ENCODE data around the genes TIFAB and WNT8A.

GRCh38 chr5:135246666-135247361 lies 152.2 kb downstream of the MACROH2A1 start:
- PRO-cap: bidirectional peak, plus-strand start at chr5:135247131, minus-strand start at chr5:135246796
- RAMPAGE, long total RNA, 4 experiments: no peak in any of the 4 experiments

DNA sequence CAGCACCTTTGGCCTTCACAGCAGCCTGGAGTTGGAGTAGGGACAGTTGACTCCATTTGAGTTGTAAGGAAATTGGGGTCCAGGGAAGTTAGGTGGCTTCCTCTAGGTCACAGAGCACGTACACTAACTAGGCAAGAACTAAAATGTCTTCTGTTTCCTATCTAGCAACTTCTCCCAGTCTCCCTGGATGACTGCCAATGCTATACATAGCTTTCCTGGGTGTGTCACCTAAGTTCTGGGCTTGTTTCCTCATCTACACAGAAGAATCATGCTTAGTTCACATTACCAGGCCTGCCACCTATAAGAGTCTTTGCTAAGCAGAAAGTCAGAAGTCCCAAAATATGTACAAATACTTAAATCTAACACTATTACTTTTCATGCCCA lies 12.1 kb downstream of the MACROH2A1 start:
- PRO-cap: bidirectional peak, plus-strand start at position 275 of the sequence, minus-strand start at position 133 of the sequence
- RAMPAGE, long total RNA, 4 experiments: no peak in any of the 4 experiments

- PRO-cap: no peak
- RAMPAGE, long total RNA, 4 experiments: no peak in any of the 4 experiments
These were observed at the start of gene TIFAB for GRCh38 chr5:135452076-135452469. TSS of gene TIFAB (minus strand) at chr5:135452351.

DNA sequence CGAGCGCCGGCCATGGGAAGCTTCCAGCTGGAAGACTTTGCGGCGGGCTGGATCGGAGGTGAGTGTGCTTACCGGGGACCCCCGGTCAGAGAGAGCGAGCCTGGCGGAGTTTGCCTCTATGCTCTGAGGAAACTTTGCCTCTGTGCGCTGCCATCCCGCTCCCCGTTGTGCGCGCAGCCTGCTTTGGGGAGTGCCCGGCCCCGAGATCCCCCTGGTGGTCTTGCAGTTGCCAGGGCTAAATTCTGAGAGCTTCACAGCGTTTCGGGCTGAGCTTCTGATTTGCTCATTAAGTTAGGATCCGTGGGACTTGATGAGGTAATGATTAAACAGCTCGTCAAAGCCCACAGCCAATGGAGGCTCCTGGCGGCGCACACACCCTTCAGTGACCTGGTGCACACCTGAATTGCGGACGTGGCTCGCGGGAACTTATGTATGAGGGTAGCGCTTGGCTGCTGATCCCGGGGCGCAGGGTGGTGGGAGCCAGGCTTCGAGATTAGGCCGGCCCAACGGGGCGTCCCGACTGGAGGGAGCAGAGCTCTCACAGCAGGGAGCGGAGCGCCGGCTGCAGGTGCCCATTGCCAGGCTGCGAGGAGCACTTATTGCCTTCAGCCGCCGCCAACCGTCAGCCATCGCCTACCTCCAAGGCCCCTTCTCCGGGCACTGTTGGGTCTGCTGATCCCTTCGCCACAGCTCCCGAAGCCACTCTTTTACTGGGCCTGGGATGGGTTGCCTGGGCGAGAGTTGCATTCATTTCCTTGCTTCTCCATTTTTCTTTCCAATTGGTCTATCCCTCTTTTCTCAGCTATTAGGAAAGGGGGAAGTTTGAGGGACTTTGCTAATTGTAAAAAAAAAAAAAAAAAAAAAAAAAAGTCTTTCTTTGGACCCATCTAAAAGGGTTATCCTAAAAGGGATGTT lies 630 bp downstream of the SLC25A48 start:
- PRO-cap: bidirectional peak, plus-strand start at position 402 of the sequence, minus-strand start at position 281 of the sequence
- RAMPAGE, long total RNA, 4 experiments: no peak in any of the 4 experiments

GRCh38 chr5:135976246-135976650 lies 21.5 kb upstream of the LECT2 start:
- PRO-cap: no peak
- RAMPAGE, long total RNA, 4 experiments: no peak in any of the 4 experiments

DNA sequence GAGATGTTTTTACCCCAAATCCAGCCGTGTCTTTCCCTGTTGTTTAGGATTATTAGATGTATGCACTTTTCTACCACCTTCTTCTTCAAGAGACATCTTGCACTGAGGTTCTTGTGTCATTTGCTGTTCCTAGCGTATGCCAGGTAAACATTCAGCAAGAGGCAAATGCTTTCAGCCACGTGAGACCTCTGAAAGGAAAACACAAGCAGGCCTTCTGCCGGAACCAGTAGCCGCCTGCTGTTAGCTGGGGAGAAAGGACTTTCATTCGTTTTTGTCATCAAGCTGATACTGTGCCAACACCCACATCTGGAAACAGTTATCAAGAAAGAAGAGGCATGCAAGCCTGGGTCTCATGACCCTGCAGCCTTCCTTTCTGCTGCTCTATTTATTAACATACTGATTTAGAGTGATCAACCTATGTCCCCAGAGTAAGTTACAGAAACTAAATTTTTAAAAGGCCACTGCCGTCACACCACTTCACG lies 9.4 kb upstream of the TGFBI start:
- PRO-cap: no peak
- RAMPAGE, long total RNA, 4 experiments: no peak in any of the 4 experiments

- PRO-cap: no peak
- RAMPAGE, long total RNA, 4 experiments: no peak in any of the 4 experiments
These were observed 8.2 kb upstream of the TGFBI start for GRCh38 chr5:136020547-136021115.

DNA sequence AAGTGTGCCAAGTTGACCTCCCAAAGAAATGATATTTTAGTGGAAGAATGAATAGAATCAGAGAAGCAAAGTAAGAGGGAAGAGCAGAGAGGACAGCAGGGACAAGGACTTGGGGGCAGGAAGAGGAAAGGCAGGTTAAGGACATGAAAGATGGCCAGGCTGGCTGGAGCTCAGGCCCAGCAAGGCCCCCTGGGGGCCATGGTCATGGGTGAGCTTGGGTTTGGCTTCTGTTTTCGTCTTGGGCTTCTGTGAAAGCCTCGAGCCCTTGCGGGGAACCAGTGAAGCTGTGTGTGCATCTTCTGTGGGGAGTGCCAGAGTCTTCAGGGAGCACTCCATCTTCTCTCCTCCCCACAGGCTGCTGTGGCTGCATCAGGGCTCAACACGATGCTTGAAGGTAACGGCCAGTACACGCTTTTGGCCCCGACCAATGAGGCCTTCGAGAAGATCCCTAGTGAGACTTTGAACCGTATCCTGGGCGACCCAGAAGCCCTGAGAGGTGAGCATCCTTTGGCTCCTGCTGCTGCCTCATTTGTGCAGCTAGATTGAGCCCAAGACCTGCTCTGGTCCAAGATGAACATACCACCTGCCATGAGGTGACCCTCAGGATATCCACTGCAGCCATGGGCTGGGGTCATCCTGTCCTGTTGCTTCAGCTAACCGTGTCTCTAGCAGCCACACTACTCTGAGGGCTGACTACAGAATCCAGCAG lies 20.5 kb downstream of the TGFBI start:
- PRO-cap: no peak
- RAMPAGE, long total RNA, 4 experiments: no peak in any of the 4 experiments

DNA sequence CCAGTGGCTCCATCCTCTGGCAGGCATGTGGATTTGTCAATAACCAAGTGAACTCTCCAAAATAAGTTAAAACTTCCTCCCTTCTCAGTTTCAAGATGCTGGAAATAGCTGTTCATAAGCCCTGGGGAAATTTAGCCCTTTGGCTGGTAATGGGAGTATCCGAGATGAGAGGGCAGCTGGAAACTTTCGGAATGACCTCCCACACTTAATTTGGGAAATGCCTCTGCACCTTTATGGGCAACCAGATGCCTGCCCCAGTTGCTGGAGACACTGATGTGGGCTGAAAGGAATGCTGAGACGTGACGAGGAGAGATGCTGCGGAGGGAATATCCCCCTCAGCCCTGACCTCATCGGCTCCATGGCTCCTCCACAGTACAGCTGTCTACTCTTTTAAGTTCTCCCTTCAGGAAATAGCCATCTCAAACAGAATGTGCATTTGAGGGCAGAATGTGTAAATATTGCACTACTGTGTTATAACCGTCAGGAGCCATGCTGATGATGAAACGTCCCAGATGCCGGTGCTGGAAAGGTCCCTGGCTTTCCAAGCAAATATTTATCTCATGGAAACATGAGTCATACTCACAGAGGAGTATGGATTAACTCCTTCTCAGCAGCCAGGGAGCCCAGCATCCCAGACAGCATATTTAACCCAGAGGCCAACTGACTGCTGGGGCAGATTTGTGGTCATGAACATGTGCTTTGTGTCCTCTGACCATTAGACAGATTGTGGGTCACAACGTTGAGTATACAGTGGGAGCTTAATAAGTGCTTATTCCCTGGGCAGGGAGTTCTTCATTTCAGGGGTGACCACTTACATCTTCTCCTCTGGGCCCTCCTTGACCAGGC lies 29.6 kb downstream of the TGFBI start:
- PRO-cap: no peak
- RAMPAGE, long total RNA, 4 experiments: no peak in any of the 4 experiments

DNA sequence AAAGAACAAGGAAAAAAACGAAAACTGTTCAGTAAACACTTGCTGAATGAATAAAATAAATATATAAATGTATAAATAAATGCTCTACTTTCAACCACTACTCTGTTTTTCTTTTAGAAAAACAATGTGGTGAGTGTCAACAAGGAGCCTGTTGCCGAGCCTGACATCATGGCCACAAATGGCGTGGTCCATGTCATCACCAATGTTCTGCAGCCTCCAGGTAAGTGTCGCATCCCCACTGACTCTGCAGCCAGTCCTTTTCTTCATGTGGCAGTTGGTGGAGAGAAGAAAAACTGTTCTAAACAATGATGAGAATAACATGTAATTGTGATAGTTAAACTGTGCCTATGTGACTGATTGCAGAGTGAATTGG lies 31.9 kb downstream of the TGFBI start:
- PRO-cap: no peak
- RAMPAGE, long total RNA, 4 experiments: no peak in any of the 4 experiments

GRCh38 chr5:136181187-136181739 lies 11.7 kb downstream of the SMIM32 start:
- PRO-cap: no peak
- RAMPAGE, long total RNA, 4 experiments: no peak in any of the 4 experiments

GRCh38 chr5:136191392-136192858 lies 1.0 kb downstream of the SMIM32 start:
- PRO-cap: no peak
- RAMPAGE, long total RNA, 4 experiments: no peak in any of the 4 experiments

DNA sequence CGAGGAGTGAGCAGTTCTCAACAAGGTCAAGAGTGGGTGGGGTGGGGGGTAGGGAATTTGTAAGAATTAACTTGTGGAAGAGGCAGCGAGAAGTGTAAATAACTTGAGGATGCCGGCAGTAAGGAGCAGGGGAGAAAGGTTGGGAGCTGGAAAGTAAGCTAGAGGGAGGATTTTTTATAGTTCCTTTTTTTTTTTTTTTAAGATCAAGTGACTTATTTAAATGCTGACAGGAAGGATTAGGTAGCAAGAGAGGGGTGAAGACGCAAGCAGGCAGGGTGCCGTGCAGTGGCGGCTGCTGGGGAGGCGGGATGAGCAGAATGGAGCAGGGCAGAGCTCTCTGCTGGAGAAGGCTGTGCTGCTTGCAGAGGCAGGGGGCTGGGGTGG lies 35.3 kb upstream of the SMIM32 start:
- PRO-cap: no peak
- RAMPAGE, long total RNA, 4 experiments: no peak in any of the 4 experiments

DNA sequence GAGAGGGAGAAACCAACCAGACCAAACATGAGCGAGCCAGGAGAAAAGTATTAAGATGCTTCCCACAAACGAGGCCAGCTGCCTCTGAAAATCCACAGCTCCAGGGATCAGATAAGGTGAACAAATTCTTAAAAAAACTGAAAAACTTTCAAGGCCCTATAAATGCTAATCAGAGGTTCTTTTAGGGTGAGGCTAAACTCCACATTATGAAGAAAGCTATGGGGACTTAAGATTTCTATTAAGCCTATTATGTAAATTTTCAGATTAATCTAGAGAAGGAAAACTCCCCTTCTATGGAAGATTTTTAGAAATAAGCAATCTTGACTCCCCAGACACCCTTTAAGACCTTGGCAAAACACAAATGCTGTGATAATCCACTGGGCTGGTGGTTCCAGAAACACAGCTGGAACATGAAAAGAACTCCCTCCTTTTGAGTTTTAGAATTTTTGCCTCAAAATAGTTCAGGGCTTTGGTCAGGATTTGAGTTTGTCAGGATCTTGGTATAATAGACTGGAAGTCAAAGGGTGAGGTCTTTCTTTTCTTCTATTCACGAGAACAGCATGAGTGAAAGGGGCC lies 238.1 kb downstream of the SPOCK1 start:
- PRO-cap: no peak
- RAMPAGE, long total RNA, 4 experiments: no peak in any of the 4 experiments

GRCh38 chr5:137300327-137300838 lies 198.7 kb downstream of the SPOCK1 start:
- PRO-cap: no peak
- RAMPAGE, long total RNA, 4 experiments: no peak in any of the 4 experiments

DNA sequence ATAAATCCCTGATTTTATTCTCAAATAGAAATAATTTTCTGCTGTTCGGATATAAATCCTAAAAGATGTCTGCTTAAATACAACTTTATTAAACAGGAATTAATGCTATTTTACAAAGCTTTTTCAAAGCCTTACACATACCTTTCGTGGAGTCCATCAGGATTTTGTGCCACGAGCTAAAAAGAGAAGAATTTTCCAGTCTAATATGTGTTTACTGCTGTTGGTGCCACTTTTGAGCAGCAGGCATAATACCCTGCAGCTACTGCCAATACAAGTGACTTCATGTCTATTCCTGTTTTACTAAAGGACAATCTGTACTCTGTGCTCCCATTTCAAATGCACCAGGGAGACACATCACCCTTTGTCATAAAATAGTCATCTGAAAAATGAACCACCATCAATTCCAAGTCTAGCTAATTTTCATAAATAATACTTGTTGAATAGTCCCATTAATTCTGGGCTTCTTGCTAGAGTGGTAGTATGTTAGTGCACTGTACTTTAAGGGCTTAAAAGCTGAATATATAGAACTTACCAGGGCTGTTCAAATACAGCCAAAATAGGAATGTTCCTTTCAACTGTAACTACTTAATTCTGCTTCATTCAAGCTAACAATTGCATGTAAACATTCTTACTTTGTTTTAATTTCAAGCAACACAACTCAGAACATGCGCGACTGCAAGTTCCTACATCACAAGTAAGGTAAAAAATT lies 8.9 kb upstream of the PKD2L2 start:
- PRO-cap: bidirectional peak, plus-strand start at position 331 of the sequence, minus-strand start at position 207 of the sequence
- RAMPAGE, long total RNA, 4 experiments: start-site peak on the plus strand in 1 of 4 experiments, centred at position 451 of the sequence, 7 reads per replicate

- PRO-cap: no peak
- RAMPAGE, long total RNA, 4 experiments: no peak in any of the 4 experiments
These were observed 35.0 kb downstream of the FAM13B start for GRCh38 chr5:137997768-137998317.

- PRO-cap: no peak
- RAMPAGE, long total RNA, 4 experiments: no peak in any of the 4 experiments
These were observed 8.7 kb downstream of the FAM13B start for GRCh38 chr5:138024243-138024487.

GRCh38 chr5:138054764-138055667 lies 22.1 kb upstream of the FAM13B start:
- PRO-cap: no peak
- RAMPAGE, long total RNA, 4 experiments: no peak in any of the 4 experiments

- PRO-cap: no peak
- RAMPAGE, long total RNA, 4 experiments: no peak in any of the 4 experiments
These were observed at the start of gene WNT8A for GRCh38 chr5:138083680-138084126. TSS of gene WNT8A (plus strand) at chr5:138084033.